Natural killer cell (primary cell): Measurements from ENCODE around the genes TMPRSS11E, UGT2B7, UGT2A2, AMTN and AMBN.

DNA sequence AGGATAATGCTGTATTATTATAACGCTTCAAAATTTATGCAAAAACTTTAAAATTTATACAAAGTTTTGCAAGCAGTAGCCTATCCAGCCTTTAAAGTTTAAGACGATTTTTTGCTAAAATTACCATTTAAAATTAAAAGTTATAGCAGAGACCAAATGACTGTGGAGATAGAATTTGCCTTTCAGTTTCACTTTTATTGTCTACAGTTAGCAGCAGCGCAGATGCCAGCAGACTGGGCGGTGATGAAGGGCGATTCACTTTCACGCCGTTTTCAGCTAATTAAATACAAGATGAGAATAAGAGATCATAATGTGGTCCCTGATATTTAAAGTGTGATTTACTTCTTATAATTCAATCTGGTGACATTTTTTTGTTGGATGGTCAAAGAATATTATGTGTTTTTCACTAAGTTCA lies 1381.5 kb upstream of the ADGRL3 start:
- PRO-cap = no peak

GRCh38 chr4:62135565-62136141 lies 935.5 kb downstream of the ADGRL3 start:
- PRO-cap = no peak

DNA sequence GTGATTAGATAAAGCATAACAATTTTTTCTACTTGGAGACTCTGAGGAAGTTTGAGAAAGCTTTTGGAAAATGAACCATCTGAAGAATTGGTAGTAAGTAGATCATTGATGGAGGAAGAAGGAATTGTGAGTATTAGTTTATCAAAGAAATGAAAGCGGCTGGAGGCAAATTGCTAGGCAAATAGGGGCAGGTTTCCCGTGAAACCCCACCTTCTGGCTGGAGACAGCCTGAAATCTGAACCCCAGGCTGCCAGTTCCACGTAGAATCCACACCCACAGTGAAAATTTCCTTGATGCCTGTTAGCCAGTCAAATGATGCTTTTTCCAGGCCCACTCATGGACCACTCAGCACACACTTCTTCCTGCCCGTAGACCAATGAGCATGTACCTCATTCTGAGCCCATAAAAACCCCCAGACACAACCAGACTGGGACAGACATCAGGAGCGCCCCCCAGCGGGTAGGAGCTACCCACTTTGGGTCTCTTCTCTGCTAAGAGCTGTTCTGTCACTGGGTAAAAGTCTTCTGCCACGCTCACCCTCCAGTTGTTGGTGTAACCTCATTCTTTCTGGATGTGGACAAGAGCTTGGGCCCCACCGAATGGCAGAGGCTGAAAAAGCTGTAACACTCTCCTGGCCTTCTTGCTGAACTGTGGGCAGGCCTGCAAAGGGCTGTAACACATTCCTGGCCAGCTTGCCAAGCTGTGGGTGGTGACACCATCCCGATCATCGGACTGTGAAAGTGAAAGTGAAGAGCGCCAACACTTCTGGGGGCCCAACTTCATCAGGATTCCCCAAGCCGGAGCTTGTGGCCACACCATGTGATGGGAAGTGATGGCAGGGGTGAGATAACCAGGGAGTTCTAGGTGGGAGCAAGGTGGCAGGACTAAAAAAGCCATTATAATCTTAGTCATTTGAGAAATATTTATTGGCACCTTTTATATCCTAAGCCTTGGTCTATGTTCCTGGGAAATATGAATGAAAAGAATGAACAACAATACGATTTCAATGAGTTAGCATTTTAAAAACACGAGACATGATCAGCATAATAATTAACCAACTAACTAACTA lies 137.6 kb downstream of the TECRL start:
- PRO-cap = no peak

- PRO-cap = no peak
Observed at GRCh38 chr4:65176549-65176952, 493.7 kb downstream of the EPHA5 start.

GRCh38 chr4:65241238-65242161 lies 428.8 kb downstream of the EPHA5 start:
- PRO-cap = no peak

GRCh38 chr4:67581518-67581854 lies 23.0 kb downstream of the STAP1 start:
- PRO-cap = unidirectional peak, minus-strand start at chr4:67581630

DNA sequence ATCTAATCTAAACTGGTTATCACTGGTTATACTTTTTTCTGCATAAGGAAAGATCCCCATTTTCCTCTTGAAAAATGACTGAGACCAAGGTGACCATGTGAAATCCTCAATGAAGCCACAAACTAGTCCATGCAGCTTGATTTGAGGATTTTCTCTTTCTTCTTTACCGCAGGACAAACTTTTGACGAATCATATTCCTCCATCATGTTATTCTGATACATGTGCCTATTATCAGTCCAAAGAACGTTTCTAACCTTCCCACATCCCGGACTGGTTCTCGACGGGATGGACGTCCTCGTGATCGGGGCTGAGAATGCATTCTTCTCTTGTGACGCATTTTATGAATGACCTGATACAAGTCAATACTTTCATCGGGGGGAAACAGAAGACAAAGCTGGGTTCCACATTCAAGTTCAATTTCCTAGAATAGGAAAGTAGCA lies 27.4 kb downstream of the YTHDC1 start:
- PRO-cap = no peak

DNA sequence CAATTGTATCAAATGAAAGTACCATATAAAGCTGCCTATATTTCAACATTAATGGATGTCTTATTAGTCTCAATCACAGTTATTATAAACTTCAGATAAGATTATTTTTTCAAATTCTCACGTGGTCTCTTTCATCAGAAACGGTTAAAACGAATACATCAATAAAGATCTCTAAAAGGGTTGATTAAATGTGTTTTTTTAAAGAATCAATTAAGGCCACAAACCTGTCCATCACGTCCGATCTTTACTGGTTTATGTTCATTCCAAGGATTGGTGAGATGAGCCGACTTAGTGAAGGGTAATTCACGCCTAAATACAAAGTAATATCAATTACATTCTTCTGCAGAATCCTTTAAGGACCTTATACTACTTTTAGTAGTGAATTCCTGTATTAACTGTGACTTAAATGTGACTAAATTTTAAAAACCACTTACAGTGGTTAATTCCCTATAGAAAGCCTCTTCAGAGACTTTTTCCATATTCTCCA lies 25.9 kb downstream of the YTHDC1 start:
- PRO-cap = no peak

DNA sequence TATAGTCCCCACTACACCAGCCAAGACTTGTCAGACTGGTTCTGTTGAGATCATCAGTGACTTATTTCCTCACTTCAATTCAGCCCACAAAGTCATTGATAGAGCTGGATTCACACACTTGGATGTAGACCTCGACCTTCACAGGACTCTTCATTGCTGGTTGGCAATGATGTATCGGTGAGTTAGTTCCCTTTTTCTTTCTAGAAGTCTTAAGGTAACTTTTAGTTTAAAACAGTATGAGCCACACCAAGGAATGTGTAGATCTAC lies at the start of gene TMPRSS11E:
Gene TMPRSS11E (plus strand): TSS at position 117 of the 267 bp plus-strand sequence.
- PRO-cap = no peak

DNA sequence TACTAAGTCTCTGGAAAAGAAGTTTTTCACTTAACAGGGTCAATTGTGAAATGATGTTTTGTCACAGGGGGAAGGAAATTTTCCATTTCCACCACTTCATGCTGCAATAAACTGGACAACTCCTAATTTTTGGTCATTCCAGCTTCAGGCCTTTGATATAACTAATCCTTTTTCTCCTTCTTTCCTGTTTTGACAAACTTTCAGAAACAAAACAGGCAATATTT lies 45.3 kb downstream of the UGT2B10 start:
- PRO-cap = no peak

DNA sequence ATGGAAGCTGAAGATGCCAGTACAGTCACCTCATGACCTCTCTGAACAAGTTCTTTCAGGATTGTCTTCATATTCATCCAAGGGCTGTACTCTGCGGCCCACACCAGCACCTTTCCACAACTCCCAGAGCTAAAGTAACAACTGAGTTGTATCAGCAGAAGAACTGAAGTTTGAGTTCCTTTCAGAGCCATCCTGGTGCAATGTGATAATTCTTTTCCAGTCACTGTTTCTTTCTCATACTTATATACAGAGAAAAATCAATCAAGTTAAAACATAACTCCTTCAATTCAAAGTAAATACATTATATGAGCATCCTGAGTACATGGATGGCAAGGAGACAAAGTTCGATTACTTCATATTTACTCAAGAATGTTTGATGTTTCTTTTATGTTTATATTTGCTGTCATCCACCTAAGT lies 68.6 kb upstream of the UGT2A3 start:
- PRO-cap = no peak

GRCh38 chr4:69051683-69051994 lies 44.6 kb upstream of the UGT2B7 start:
- PRO-cap = no peak

- PRO-cap = no peak
Observed at GRCh38 chr4:69096129-69096872, at the start of gene UGT2B7. TSS of gene UGT2B7 (plus strand) at chr4:69096474.

- PRO-cap = no peak
Observed at GRCh38 chr4:69166325-69166704, 48.2 kb downstream of the UGT2B11 start.

GRCh38 chr4:69167278-69167823 lies 47.2 kb downstream of the UGT2B11 start:
- PRO-cap = no peak

DNA sequence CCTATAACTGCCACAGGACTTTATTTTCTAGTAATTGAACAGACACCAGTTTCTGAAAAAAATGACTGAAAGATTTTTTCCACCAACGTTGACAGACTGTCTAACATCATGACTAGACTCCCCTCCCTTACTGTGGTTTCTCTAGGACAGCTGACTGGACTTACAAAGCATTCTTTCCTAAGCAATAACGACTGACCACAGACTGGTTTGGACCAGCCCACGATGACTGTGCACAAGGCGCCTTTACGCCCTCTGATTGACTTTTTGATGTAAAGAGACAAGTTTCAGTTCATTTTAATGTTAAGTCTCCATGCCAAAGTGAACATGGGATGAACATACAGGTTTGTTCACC lies 50.4 kb upstream of the UGT2B4 start:
- PRO-cap = no peak

DNA sequence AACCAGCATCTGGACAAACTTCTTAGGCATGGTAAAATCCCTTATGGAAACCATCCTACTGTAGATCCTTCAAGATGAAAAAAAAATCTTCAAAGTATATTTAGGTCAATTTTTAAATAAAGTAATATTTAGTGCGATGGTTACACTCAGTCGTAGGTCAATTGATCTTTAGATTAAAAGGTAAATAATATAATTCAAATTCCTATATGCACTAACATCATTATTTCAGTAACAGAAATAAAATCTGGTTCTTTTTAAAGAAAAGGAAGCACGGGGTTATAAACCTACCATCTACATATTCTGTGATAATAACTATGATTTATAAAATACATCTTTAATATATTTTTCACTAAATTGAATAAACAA lies at the start of gene UGT2A2:
Gene UGT2A2 (minus strand): TSS at position 56 of the 366 bp plus-strand sequence.
- PRO-cap = no peak

GRCh38 chr4:70518361-70518885 lies at the start of gene AMTN:
TSS of gene AMTN (plus strand) at chr4:70518569.
- PRO-cap = no peak

DNA sequence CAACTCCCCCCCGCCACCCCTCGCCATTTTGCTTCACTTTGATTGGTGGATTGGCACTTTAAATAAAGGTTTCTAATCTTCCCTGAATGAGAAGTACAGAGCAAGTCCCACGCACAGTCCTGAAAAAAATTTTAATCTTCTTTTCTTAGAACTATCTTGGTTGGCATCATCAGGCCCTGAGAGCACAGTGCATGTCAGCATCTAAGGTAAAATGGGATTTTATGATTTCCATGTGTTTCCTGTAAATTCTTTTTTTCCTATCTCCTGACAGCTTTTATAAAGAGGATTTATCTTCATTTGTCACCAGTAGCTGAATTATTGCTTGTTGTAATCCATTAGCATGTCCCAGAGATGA lies at the start of gene AMBN:
Gene AMBN (plus strand): TSS at position 89 of the 355 bp plus-strand sequence.
- PRO-cap = no peak

DNA sequence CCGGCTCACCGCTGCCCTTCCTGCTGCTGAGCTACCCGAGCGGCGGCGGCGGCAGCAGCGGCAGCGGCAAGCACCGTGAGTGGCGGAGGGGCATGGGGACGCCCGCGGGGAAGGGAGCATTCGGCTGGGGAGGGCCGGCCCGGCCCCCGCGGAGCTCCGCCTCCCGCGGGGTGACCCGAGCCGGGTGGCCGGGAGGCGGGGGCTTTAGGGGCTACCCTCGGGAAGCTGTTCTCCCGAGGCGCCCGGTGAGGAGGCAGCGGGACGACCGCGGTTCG lies 16.6 kb upstream of the RUFY3 start:
- PRO-cap = bidirectional peak, plus-strand start at position 83 of the sequence, minus-strand start at position 22 of the sequence